Renal cortical epithelial cell (primary cell): ENCODE results near the gene ITCH.

GRCh38 chr20:33409062-33409550 lies 7.8 kb upstream of the CDK5RAP1 start:
- RRBS, result no CpG with 5 or more reads among the region's 4 CpGs

GRCh38 chr20:33442473-33442884 lies 1.1 kb downstream of the SNTA1 start:
- RRBS, result no CpG with 5 or more reads among the region's 4 CpGs

- RRBS, result no CpG with 5 or more reads among the region's 3 CpGs
Observed at GRCh38 chr20:33572112-33573076, 82.5 kb downstream of the CBFA2T2 start.

DNA sequence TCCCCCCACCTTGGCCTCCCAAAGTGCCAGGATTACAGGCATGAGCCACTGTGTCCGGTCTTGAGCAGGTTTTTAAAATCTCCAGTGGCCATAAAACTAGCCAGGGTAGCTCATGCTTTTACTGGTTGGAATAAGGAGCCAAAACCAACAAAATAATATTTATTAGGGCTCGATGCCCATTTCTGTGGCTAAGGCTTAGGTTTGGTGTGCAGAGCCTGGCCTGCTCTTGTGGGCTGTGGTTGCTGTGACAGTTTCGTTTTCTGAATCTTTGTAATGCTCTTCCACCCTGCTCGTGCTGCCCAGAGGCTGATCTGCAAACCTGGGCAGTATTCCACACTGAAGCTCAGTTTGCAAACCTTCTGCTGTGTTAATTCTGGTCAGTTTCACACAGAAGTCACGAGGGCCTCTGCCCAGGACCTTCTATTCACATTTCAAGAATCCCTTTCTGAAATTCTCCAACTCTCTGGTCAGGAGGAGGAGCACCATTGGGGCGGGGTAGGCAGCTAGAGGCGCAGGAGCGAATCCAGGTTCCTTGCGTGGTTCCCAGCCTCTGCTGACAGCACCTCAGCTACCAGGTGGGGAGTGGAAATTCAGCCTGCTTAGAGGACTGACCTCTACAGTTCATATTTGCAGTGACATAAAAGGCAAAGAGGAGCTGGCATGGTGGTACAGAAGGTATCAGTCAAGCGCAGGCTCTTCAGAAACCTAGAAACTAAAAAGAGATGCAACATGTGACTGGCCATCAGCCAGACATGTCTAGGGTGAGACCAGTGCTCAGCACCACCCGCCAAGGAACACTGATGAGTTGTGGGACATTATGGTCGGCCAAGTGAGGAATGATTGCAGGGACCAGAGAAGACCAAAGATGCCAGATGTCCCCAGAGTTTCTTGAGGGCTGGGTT lies 14.4 kb upstream of the C20orf144 start:
- RRBS, result no CpG with 5 or more reads among the region's 12 CpGs

DNA sequence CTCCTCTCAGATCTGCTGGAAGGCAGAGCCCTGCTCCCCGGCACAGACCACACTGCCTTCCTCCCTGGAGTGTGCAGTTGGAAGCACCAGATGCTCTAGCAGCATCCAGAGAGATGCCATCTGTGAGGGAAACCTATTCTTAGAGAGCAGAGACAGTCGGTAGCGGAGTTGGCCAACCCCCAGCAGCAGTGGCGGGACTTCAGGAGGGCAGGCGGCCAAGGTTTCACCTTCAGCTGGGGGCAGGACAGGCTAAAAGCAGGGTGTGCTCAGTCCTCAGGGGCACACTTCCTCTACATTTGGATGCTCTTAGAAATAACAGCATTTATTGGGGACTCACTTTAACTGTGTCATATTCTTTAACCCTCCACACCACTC lies 16.8 kb upstream of the E2F1 start:
- RRBS, result no CpG with 5 or more reads among the region's 5 CpGs

DNA sequence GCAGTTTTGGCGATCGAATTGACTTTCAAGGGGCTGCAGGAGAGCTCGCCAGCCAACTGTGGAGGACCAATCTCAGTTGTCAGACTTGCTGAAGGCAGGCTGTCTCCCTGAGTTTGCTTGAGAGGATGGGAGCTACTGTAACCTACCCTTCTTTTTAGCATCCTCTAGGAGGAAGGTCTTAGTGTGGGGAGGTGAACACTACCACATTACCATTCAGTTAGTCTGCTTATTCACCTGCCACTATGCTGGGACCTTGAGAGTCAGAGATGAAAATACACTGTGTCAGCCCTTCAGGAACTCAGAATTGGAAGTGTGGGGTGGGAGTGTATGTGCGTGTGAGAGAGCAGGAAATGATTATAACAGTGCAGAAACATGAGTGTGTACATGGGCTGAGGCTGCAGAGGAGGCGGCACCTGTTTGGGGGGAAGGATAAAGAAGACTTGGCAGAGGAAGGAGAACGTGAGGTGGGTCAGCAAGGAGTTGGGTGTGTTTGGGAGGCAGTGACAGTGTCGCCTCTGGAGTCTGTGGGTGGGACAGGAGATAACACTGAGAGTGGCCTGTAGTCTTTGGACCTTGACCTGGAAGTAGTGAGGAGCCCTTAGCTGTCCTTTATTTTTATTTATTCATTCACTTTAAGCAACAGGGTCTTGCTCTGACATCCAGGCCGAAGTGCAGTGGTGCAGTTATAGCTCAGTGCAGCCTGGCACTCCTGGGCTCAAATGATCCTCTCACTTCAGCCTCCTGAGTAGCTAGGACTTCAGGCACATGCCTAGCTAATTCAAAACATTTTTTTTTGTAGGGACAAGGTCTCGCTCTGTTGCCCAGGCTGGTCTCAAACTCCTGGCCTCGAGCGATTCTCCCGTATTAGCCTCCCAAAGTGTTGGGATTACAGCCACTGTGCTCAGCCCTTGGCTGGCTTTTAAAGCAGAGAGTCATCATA lies 3.2 kb downstream of the CHMP4B start:
- RRBS, result no CpG with 5 or more reads among the region's 12 CpGs

GRCh38 chr20:33824620-33825128 lies 13.5 kb downstream of the CHMP4B start:
- RRBS, result no CpG with 5 or more reads among the region's 1 CpG

GRCh38 chr20:33839409-33839896 lies 28.3 kb downstream of the CHMP4B start:
- RRBS, result no CpG with 5 or more reads among the region's 5 CpGs

GRCh38 chr20:34026112-34026410 lies 32.4 kb downstream of the RALY start:
- RRBS, result no CpG with 5 or more reads among the region's 2 CpGs

- RRBS, result no CpG with 5 or more reads among the region's 7 CpGs
Observed at GRCh38 chr20:34073305-34073895, 38.6 kb downstream of the EIF2S2 start.

GRCh38 chr20:34190674-34191137 lies 50.5 kb upstream of the ASIP start:
- RRBS, result 6% methylated on average over 2 of the region's 3 CpGs

DNA sequence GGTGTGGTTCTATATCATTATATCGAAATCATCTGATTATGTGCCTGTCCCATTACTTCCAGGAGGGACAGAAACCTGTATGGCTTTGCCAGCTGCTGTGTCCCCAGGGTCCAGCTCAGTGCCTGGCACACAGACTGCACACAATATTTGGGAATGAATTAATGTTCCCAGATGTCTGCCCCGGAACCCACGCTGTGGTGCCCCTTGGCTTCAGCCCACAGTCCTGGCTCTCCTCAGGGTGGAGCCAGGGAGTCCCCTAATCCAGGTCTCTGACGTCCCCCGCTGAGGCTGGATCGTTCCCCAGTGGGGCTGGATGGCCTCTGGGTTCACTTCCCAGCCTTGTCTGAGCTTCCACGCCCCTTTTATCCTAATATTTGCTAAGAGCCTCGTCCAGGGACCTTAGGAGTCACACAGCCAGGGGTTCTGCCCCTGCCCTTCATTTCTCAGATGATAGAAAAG lies 9.0 kb upstream of the AHCY start:
- RRBS, result no CpG with 5 or more reads among the region's 8 CpGs

DNA sequence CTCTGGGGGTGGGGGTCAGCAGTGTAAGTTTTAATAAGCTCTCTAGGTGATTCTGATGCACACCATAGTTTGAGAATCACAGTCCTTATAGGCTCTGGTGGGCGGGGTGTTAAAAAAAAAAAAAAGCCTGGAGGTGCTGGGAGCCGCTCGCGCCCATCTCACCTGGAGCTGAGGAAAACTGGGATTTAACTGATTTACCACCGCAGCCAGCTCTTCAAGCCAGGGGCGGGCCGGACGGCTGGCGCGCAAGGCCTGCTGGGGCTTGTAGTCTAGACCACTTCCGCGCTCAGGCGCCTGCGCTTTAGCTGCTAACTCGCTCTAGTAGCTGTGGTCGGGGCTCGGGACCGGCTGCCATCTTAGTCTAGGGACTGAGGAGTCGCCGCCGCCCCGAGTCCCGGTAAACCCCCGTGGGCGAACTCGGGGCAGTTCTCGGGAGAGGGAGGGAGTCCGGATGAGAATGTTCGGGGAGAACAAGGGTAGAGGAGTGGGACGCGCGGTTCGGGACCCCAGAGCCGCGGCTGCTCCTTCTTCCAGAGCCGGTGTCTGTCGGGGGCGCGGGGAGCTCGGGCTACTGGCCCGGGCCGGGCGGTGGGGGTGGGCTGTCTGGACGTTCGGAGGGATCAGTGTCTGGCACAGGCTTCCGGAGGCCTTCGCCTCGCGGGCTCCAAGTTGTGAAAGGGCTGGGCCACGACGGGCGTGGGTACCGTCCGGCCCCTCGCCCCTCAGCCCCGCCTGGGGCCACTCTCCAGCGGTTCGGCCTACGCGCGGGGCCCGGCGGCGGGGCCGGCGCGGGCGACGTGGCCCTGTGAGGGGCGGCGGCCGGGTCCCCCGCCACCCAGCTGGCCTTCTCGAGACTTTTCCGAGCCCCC lies at the start of gene ITCH:
Gene ITCH, plus strand, starts transcription at position 321 of the 869 bp plus-strand sequence.
- RRBS, result 2% methylated on average over 49 of the region's 75 CpGs

GRCh38 chr20:34365590-34366516 lies 2.8 kb downstream of the ITCH start:
- RRBS, result no CpG with 5 or more reads among the region's 8 CpGs

DNA sequence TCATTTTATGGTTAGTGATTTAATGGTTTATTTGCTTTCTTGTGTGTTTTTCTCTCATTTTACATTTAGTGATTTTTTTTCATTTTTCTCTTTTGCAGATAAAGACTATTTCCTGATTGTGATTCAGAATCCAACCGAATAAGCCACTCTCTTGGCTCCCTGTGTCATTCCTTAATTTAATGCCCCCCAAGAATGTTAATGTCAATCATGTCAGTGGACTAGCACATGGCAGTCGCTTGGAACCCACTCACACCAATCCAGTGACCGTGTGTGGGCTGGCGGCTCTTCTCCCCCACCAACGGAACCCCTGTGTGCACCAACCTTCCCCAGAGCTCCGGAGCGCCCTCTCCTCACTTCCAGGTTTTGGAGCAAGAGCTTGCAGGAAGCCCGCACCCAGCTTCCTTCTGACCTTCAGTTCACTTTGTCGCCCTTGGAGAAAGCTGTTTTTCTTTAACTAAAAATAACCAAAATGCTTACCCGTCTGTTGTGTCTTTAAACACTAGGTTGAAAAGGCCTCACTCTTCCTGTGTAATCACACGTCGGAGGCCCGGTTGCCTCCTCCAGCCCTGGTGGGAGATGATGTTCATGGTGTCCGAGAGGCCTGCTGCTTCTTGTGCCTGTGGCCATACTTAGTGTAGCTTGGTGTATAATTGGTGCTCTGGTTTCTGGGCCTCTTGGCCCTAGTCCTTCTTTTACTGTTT lies 17.9 kb upstream of the MAP1LC3A start:
- RRBS, result no CpG with 5 or more reads among the region's 14 CpGs

GRCh38 chr20:34731975-34732718 lies 28.0 kb downstream of the TP53INP2 start:
- RRBS, result no CpG with 5 or more reads among the region's 3 CpGs

DNA sequence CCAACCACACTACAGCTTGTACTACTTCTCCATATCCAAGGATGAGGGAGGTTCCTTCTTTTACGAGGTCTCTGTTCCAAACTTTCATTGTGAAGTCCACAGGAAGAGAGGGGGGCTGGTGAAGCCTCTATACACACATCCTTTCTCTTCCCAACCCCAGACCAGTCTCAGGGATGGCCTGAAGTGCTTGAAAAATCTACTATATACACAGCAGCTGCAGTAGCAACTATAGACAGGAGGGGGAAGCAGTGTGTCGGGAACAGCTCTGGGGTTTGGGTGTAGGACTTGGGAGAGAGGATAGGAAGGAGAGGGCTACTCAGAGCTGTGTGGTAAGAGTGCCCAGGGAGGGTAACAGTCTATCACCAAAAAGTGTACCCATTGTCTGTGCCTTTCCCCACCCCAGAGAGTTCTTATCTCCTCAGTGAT lies 1.3 kb upstream of the GGT7 start:
- RRBS, result no CpG with 5 or more reads among the region's 2 CpGs

DNA sequence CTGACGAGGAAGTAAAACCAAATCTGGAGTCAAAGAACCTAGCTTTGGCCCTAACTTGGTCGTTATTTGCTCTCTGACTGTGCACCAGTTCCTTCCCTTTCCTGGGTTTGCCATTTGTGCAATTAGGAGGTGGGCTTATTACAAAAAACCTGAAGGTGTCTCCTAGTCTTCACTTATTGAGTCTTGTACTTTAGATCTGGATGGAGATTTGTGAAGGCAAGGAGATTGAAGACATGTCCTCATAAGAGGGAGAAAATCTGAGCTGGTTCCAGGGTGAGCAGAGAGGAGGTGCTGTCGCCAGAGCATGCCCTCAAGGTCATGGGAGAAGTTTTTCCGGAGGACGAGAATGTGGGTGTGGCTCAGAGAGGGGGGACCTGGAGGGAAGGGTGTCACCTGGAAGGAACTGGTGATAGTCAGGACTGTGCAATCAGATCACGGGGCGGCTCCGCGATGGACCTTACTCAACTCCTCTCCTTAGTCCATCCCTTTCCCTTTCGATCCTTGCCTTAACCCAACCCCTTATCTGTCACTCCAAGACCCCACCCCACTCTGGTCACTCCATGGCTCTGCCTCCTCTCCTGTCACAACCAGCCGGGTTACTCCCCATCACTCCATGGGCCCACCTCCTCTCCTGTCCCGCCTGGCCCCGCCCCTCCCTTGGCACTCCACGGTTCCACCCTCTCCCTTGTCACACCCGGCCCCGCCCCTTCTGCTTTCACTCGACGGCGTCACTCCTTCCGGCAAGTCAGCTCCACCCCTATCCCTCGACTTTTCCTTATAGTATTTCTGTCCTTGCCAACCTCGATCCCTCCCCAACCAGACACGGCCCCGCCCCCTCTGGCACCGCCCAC lies 528 bp upstream of the ACSS2 start:
- RRBS, result 7% methylated on average over 3 of the region's 25 CpGs

- RRBS, result no CpG with 5 or more reads among the region's 5 CpGs
Observed at GRCh38 chr20:35020416-35020959, 64.8 kb downstream of the MYH7B start.